ENCODE measurements around a stretch of chr10.

DNA sequence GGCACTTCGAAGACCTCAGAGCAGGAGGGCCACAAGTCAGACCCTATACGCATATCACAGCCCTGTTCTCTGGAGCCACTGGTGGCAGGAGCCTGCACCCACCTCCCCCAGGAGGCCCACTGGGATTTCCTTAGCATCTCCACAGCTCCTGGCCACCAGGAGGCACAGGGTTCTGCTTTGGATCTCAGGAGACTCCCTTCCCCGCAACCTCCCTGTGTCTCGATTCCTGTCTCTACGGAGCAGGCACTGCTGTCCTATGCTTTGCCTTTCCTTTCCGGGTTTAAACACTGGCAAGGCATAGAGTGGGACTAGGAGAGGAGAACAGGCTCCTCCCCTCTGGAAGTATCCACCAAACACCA lies 166.2 kb downstream of the NEURL1 start:
- PRO-cap, 2 experiments, result peak in 2 of 2 experiments; most common minus-strand start position 282 of the sequence (in 2)

DNA sequence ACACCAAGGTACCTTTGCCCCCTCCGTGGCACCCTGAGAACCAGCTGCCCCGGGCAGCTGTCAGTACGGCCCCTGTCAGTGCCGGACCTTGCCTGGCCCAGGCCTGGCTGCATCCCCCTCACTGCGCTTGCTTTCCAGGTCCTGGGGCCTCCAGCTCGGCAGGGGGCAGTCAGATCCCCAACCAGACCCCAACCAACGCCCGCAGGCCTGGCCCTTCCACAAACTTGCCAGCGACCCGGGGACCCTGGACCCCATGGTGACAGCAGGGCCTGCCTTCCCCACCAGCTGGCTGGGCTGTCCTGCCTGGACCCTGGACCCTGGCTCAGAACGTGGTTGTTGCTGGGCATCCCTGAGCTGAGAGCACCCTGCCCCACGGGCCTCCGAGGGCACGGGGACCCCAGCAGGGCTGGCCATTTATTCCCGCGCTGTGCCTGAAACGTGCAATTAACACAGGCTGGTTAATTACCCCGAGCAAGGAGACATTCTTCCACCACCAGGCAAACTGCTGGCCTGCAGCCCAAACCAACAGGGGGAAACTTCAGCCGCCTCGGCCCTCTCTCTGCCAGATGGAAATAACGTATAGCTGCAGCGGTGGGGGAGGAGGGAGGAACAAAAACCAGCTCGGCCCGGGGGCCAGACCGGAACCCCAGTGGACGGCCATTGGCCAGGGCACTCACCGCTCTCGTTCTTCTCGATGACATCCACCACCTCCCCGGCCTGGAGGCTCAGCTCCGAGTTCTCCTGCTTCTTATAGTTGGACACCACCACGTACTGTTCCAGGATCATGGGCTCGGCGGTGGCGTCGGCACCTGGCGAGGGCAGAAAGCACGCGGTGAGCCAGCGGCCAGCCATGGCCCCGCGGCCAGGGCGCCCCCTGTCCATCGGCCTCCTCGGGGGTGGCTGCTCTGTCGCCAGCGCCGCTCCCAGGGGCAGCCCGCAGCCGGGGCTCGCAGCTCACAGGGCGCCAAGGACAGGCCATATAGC lies 167.1 kb downstream of the NEURL1 start:
- PRO-cap, 2 experiments, result no peak in any of the 2 experiments

DNA sequence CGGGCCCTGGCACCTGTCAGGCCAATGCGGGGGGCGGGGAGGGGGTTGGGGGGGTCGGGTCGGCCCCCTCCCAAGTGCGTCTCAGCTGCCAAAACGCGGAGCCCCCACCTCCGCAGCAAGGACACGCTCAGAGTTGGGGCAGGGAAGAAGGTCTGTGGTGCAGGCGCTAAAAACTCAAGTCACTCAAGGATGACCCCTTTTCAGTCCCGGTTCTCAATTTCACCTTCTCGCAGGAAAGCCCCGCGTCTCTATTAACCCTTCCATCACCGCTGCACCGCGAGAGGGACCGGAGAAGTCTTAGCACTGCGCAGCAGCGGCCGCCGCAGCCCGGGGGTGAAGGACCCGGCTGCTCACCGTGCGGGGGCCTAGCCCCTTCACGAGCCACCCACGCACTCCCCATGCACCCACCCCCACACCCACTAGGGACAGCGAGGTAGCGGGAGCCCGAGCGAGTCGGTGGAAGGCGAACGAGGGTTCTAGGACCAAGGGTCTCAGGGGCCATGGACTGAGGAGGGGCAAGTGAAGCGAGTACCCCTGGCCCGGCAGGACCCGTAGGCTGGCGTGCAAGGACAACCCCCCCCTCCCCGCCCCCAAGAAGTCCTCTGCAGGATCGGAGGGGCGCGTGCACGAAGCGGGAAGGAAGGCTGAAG lies 162.9 kb downstream of the SH3PXD2A start:
- PRO-cap, 2 experiments, result no peak in any of the 2 experiments

- PRO-cap, 2 experiments, result no peak in any of the 2 experiments
Observed at GRCh38 chr10:103763769-103764147, 91.6 kb downstream of the SH3PXD2A start.

GRCh38 chr10:103833518-103834176 lies 21.7 kb downstream of the SH3PXD2A start:
- PRO-cap, 2 experiments, result no peak in any of the 2 experiments

GRCh38 chr10:103999657-104000052 lies 32.7 kb downstream of the SLK start:
- PRO-cap, 2 experiments, result no peak in any of the 2 experiments

GRCh38 chr10:104085016-104085475 lies 634 bp downstream of the COL17A1 start:
- PRO-cap, 2 experiments, result no peak in any of the 2 experiments

GRCh38 chr10:104259226-104259923 lies 4.7 kb downstream of the GSTO1 start:
- PRO-cap, 2 experiments, result no peak in any of the 2 experiments

GRCh38 chr10:104259980-104260754 lies 5.5 kb downstream of the GSTO1 start:
- PRO-cap, 2 experiments, result peak in 1 of 2 experiments; most common plus-strand start chr10:104260239 (in 1)

DNA sequence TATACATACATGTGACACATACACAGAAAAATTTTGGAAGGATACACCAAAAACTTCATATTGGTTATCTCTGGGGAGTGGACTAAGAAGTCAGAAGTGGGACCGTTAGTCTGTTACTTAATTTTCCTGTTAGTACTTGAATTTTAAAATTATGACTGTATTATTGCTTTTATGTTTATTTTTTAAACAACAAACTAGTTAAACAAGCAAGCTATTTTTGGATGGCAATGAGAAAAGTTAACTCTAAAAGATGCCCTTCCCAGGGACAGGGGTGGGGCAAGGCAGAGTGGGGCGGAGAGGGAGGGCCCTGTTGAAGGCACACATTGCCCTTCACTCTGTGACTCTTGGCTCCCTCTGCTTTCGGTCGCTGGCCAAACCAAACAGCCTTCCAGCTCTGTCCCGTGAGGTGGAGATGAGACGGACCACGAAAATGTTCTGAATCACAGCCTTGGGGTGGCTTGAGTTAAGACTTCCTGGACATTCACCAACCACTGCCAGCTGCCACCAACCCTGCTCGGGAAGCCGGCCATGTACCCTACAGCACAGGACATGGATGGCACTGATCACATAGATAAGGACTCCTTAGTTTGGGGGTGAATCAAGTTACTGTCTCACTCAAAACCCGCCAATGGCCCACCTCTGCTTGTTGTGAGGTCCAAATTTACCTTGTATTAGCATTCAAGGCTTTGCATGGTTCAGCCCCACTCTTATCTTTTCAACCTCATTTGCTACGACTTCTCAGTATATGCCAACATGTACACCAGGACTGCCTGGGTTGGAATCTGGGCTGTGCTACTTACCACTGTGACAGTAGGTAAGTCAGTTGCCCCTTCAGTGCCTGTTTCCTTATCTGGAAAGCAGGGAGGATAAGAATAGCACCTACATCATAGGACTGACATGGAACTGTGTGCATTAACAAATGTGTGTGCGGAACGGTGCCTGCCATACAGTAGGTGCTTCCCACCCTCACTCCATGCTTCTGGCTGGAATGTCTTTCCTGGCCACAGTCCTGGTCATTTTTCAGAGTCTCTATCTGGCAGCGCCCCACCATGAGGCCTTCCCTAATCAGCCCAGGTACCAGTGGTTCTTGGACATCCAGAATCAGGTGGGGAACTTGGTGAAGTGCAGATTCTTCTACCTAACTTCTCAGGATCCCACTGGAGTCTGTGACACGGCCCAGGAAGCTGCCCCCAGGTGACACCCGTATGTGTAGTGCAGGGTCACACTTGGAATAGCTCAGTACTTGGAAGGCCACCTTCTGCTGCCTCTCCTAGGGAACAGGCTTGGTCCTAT lies 28.1 kb downstream of the ITPRIP start:
- PRO-cap, 2 experiments, result peak in 2 of 2 experiments; most common plus-strand start position 379 of the sequence (in 1); most common minus-strand start position 339 of the sequence (in 1)

DNA sequence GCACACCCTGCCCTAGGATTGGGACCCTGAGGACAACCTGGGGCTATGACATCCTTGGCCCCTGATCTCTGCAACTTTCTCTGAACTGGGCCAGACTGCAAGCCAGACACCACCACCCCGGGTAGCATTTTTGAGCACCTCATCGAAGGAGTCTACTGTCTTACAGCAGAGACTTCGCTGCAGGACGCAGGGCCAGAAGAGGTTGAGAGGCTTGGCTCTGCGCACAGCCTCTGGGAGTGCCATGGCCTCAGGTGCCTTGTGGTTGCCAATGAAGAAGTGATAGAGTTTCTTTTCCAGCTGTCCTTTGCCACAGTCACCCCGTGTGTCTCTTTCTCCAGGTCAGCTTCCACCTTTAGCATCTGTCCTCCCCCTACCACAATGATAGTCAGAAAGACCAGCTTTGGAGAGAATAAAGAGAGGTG lies 25.1 kb downstream of the ITPRIP start:
- PRO-cap, 2 experiments, result no peak in any of the 2 experiments

DNA sequence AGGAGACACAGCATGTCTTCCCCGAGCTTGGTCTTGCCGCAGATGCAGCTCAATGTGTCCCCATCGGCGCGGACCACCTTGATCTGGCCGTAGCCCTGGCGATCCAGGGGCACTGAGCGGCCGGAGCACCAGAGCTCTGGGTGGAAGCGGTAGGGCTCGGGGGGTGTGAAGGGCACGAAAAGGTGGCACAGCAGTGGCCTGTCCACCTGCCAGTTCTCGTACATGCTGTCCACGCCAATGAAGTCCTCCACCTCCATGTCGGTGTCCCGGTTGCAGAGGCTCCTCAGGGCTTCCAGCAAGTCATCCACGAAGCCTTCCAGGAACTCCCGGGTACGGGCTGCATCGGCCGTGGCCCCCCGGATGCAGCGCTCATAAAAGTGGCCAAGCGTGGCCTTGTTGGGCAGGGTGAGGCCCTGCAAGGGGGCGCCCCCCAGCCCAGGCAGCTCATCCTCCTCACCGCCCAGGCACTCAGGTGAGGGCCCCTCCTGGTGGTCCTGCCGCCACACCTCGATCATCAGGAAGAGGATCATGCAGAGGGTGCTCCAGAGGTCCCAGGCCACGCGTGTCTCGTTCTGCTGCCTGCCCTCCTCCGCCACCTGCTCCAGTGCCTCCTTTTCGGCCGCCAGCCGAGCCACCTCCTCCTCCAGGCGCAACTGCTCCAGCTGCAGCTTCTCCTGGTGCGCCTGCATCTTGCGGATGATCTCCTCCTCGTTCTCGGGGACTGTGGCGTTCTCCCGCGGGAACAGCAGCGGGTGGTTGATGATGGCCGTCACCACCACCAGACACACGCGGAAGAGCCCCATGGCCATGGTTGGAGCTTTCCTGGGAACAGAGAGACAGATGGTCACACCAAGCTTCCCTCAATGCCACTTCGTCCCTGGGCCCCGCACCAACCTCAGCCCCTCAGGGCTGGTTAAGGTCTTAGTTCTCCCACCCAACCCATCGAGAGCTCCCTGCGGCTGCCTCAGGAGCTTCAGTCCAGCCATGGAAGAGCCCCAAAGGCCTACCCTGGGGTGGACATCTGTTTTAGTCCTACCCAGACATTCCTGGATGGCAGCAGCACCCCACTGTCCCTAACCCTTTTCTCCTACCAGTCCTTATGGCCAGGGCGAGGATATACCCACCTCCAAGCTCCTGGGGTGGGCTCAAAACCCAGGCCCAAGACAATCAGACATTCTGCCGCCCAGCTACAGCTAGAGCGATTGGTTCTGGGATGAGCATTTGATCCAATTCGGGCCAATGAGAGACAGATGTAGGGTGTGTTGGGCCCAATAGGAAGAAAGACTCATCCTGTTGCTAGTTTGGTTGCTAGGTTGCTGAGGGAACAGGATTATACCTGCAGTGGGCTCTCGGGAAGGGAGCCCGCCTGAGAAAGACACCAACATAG lies 22.5 kb downstream of the ITPRIP start:
- PRO-cap, 2 experiments, result no peak in any of the 2 experiments

DNA sequence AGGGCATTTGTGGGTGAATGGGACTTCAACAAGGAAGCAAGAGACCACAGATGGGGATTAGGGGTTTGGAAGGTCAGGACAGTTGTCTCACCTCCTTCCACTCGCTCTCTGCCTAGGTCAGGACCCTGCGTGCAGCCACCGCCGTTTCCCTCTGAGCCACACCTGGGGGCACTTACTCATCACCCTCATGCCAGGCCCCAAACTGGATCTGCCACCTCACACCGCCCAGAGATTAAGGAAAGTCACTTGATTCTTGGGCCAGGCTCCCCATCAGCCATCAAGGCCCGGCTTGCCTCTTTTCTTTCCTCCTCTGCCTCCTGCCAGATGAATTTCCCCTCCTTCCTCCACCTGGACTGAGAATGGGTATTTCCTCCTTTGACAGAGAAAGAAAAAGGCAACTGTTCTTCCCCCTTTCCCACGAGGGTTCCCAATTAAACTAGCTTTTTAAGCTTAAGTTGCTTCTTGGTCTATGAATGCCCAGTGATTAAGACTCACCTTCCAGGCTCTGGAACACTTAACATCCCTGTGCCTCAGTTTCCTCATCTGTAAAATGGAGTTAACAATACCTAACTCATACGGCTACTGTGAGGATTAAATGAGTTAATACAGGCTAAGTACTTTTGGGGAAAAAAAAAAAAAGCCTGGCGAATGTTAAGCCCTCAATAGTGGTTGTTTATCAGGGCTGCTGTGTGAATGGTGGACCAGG lies 2.8 kb downstream of the ITPRIP start:
- PRO-cap, 2 experiments, result no peak in any of the 2 experiments

DNA sequence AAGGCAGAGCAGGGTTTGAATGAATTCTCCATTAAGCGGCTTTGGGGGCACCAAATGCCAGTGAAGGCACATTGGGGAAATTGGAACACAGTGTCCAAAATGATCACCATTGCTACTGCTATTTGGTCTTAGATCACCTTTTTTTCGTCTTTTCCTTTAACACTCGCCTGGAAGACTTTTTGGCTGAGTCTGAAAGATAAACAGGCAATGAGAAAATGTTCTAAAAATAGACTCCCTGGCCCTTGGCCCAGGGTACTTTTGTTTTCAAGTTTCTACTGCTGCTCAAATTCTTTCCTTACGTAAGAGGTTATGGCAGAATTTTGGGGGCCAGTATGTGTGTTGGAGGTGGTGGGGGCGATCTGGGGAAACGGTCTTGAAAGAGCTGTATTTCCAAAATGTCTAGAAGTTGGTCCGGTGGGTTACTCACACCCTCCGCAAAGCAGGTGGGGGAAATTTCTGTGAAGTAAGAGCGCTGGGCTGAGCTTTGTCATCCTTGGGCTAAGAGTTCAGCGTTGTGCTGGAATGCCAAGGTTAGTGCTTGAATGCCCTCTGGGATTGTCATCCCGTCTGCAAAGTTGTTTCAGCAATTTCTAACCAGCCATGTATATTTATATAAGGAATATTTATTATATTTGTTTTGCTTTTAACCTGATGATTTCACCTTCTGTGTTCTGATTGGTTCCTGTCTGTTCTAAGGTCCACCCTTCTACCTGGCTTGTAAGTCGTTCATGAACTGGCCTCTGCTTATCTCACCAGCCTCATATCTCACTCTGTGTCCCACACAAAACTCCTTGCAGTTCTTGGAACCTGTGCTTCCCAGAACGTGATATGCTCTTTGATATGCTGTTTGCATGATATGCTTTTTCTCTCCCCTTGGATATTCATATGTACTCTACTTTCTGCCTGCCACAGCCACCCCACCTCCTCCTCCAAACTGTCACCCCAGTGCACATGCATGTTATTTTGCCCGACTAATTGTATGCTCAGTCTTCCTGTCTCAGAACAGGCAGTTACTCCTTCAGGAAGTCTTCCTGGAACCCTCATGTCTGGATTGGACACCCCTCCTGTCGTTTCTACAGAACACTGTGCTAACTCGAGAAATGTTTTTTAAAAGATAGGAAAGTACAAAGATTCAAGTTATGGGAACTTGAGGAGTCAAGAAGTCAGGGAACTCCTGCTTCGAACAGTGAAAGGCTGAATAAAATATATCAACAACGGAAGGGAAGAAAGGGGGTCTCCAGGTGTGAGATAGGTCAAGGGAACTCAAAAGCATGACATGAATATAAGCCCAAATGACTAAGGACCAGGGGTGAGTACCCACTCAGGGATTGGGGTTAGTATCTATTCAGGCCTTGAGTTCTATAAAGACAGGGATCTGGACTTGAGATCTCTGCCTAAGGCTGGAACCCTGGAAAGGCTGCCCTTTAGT lies 1.7 kb upstream of the ITPRIP start:
- PRO-cap, 2 experiments, result no peak in any of the 2 experiments

GRCh38 chr10:104735104-104735673 lies 94.1 kb downstream of the SORCS3 start:
- PRO-cap, 2 experiments, result peak in 2 of 2 experiments; most common plus-strand start chr10:104735304 (in 1); most common minus-strand start chr10:104735177 (in 2)

- PRO-cap, 2 experiments, result no peak in any of the 2 experiments
Observed at GRCh38 chr10:105877750-105878261, 1236.7 kb downstream of the SORCS3 start.

- PRO-cap, 2 experiments, result peak in 2 of 2 experiments; most common plus-strand start chr10:105952414 (in 1); most common minus-strand start chr10:105952296 (in 1)
Observed at GRCh38 chr10:105951968-105952537, 1212.5 kb downstream of the SORCS1 start.

DNA sequence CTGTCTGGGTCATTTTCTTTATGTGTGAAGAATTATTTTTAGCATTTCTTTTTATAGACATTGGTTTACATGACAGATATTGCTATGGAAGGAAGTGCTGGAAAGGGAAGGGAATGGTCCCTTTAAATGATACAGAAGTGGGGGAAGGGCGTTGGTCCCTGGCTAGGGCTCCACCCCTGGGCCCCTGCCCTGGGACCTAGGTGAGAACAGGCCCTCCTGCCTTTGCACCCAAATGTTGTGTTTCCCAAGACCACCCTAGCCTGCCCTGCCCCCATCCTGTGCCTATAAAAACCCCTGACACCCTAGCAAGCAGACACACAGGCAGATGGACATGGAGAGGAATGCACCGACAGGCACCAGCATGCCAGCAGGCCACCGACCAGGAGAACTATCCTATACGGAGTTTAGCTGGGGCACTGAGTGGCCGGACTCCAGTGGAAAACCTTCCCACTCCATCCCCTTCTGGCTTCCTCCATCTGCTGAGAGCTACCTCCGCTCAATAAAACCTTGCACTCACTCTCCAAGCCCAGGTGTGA lies 515.9 kb downstream of the SORCS1 start:
- PRO-cap, 2 experiments, result peak in 1 of 2 experiments; most common plus-strand start position 181 of the sequence (in 1)

DNA sequence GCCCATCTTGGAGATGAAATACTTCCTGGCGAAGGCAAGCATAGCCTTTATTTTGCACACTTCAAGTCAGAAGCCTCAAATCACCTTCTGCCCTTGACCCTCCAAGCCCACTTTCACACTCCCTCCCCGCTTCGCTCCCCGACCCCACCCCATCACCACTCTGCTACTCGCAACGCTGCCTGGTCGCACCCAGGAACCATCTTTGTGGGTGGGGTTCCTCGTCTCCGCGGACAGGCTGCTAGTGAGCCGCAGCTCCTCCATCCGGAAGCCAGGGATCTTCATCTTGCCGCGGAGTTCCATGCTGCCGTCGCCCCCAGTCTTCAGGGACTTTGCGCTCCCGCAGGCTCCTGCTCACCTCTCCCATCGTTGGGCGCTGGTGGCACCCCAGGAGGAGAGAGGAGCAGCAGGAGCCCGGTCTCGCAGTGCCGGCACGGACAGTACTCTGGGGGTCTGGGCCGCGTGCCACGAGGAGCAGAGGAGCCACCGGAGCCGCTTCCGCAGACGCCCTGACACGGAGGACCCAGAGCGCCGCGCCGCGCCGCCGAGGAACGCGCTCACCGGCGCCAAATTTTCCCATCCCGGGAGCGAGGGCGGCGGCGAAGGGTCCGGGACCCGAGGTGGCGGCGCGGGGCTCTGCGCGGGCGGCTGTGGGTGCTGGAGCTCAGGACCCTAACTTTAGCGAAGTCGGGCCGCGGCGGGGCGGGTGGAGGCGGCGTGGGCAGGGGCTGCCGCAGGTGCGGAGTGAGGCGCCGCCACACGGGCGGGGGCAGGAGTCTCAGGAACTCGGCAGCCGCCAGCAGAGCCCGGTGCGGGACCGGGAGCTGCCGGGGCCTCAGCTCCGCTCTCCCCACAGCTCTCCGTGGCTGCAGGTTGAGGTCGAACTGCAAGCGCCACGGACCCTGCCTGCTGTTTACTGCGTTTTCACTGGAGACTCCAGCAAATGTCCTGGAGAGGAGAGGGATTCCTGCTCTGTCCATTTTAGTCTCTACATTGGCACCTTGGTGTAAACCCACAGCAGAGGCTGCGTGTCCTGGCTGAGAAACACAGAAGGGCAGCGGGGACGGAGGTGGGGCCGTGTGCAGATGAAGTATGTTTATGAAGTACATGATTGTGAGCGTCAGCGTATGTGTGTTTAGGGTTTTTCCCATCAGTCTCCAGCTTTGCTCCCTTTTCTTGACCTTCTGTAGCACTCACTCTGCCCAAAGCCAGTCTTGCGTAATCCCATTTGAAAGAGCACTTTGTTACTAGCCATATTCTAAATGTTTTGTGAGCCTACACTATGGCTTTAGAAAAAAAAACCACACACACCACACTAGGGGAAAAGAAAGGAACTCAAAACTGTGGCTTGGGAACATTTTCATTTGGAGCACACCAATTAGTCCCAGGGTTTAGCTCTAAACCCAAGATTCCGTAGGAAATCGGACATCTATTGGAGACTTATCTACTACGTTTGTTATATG lies 750.3 kb upstream of the SORCS1 start:
- PRO-cap, 2 experiments, result peak in 1 of 2 experiments; most common plus-strand start position 241 of the sequence (in 1)

GRCh38 chr10:108567401-108567761 lies 1355.9 kb downstream of the XPNPEP1 start:
- PRO-cap, 2 experiments, result no peak in any of the 2 experiments